ENCODE measurements around a stretch of chr11.

DNA sequence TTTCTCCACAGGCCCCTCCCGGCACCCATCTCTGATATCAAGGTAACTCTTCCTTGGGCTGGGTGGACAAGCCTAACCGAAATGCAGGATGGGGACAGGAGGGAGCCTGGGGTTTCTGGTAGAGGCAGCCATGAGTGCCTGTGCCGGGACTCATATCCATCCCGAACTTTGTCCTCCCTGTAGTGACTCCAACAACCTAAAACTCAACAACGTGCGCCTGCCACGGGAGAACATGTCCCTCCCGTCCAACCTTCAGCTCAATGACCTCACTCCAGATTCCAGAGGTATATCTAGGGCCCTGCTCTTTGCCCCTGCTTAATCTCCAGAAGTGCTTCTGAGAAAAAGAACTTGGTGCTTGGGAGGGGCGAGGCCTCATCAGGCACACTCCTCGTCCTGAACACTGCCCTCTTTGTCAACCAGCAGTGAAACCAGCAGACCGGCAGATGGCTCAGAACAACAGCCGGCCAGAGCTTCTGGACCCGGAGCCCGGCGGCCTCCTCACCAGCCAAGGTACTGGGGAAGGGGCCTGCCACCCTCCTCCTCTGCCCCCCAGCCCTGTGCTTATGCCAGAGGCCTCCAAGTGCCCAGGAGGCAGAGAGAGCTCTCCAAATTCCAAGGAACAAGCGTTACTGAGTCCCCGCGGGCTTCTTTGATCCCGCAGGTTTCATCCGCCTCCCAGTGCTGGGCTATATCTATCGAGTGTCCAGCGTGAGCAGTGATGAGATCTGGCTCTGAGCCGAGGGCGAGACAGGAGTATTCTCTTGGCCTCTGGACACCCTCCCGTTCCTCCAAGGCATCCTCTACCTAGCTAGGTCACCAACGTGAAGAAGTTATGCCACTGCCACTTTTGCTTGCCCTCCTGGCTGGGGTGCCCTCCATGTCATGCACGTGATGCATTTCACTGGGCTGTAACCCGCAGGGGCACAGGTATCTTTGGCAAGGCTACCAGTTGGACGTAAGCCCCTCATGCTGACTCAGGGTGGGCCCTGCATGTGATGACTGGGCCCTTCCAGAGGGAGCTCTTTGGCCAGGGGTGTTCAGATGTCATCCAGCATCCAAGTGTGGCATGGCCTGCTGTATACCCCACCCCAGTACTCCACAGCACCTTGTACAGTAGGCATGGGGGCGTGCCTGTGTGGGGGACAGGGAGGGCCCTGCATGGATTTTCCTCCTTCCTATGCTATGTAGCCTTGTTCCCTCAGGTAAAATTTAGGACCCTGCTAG lies 3.3 kb downstream of the TMEM25 start:
- RRBS: no CpG with 5 or more reads among the region's 30 CpGs

DNA sequence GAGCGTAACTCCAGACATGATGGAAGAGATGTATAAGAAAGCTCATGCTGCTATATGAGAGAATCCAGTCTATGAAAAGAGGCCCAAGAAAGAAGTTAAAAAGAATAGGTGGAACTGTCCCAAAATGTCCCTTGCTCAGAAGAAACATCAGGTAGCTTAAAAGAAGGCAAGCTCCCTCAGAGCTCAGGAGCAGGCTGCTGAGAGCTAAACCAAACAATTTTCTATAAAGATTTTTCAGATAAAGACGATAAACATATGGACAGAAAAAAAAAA lies 4.4 kb downstream of the IFT46 start:
- RRBS: no CpG with 5 or more reads among the region's 2 CpGs

DNA sequence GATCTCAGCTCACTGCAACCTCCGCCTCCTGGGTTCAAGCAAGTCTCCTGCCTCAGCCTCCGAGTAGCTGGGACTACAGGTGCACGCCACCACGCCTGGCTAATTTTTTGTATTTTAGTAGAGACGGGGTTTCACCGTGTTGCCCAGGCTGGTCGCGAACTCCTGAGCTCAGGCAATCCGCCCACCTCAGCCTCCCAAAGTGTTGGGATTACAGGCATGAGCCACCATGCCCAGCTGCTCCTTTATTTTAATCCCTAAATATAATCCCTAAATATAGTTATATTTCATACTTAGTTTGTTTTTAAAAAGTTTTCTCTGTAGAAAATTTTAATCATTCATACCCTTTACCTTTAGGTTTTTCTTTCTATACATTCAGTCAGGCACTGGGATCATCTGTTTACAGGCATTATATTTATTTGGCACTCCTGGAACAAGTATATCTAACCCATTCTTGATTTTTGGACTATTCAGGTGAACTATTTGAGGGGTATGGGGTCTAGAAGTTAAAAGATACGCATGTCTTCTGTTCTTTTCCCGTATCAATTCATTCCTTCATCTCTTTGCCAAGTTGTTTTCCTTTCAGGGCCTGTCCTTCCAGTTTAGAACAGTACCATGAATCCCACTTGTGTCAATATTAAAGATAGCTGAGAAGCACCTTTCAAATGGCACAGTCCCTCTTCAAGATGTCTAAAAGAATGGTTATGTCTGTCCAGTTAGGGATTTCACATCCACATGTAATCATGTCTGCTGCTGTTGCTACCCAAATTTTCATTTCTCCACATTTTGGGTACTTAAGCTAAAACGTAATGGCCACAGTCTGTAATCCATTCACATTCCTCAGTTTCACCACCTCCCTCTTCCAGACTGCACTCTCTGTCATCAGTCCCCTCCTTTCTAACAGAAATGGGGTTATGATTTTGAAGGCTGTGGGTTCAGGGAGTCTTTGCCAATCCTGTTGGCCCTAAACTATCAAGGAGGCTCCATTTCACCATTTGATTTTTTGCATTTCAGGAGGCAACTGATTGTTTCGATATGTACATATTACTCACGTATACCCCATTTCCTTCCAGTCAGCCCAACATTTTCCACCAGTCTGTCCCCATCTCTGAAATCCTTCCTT lies 5.9 kb upstream of the PHLDB1 start:
- RRBS: no CpG with 5 or more reads among the region's 14 CpGs

GRCh38 chr11:118615192-118615876 lies 7.9 kb downstream of the PHLDB1 start:
- RRBS: no CpG with 5 or more reads among the region's 6 CpGs

DNA sequence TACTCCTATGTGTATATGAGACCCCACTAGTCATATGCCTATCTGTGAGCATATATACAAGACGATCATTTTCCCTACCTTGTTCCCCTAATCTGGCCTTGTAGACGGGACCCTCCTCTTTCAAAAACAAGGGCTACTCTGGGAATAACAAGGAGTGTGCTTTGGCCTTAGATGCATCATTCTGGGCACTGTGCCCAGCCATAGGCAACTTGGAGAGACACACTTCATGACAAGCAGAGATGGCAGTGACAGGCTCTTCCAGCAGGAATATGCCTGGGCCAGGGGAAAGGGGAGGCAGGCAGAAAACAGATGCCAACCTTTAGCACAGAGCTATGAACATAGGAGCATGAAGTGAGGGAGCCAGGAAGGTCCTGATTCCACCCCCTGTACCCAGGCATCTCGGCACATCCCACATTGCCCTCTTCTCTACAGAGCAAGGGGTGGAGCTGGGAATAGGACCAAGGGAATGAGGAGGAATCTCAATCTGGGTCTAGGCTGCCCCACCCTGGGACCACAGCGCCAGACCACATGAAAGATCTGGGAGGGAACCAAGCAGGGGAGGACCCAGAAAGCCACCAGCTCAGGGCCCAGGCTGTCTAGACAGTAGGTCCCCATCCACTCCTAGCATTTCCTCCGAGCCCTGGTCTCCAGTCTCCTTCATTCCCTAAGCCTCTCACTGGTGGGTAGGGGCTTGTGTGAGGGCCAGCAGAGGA lies 11.4 kb downstream of the PHLDB1 start:
- RRBS: no CpG with 5 or more reads among the region's 5 CpGs

DNA sequence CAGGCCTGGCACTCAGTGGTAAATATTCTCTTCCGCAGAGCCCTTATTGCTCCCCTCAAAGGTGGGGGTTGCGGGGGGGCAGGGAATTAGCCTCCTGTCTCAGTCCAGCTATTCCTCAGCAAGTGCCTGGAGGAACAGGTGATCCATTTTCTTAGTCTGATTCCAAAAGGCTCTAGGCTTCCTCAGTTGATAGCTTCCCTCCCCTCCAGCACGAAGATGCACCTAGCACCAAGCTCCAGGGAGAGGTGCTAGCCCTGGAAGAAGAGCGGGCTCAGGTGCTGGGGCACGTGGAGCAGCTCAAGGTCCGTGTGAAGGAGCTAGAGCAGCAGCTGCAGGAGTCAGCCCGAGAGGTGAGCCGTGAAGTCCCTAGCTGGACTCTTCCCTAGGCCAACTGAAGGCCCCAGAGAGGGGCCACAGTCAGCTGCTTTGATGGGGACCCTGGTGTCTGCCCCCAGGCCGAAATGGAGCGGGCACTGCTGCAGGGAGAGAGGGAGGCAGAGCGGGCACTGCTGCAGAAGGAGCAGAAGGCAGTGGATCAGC lies 24.4 kb downstream of the PHLDB1 start:
- RRBS: no CpG with 5 or more reads among the region's 11 CpGs

DNA sequence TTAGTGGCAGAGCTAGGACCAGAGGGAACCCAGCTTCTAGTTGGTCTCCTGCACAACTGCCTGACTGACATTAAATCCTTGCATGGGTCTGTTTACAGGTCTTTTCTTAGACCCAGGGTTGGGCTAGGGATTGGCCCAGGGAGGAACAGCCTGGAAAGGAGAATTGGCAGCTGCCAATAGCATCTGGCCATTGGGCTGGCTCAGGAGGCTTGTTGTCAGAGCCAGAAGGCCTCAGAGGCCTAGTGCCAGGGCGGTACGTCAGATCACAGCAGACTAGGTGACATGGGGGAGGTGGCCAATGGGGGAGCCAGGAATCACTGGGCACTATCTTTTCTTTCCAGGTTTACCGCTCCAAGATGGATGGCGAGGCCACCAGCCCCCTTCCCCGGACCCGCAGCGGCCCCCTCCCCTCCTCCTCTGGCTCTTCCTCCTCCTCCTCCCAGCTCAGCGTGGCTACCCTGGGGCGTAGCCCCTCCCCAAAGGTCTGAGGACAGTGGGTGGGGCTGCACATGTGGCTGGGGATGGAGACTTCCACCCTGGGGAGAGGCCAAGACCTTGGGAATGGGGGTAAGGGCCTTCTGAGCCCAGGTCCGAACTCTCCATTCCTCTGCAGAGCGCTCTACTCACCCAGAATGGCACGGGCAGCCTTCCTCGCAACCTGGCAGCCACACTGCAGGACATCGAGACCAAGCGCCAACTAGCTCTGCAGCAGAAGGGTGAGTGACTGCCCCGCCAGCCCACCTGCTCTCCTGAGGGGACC lies 35.8 kb downstream of the TREH start:
- RRBS: no CpG with 5 or more reads among the region's 16 CpGs

DNA sequence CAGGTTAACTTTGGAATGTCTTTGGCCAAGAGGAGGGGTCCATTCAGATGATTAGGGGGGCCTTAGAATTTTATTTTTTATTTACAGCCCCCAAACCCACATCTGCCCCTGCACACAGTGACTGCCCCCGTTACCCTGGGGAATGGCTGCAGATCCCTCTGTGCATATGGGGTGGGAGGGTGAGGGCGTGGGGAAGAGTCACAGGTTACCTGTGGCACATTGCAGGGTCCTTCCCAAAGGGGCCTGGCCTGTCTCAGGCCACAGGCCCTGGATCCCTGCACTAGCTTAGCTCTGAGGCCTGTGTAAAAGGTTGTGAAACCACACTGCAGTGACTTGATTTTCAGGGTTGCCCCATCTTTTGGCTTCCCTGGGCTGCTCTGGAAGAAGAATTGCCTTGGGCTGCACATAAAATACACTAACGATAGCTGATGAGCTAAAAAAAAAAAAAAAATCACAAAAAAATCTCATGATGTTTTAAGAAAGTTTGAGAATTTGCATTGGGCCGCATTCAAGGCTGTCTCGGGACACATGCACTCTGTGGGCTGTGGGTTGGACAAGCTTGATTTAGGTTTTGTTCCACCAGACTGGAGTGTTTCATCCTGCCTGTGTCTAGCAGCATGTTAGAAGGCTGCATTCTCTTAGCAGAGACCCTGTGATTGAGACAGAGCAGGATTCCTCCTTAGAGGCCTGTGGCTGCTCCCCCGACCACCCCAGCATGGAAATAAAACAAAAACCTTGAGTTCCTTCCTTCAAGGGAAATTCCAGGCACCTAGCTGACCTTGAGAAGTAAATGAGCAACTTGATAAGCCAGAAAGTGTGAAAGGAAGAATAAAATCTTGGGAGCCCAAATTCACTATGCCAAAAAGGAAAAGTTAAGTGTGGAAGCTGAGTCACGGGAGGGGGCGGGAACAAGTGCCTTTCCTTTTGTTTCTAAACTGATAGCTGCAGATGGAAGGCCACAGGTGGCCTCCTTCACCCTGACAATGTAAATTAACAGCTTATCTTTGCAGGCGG lies 36.0 kb upstream of the TREH start:
- RRBS: no CpG with 5 or more reads among the region's 9 CpGs

DNA sequence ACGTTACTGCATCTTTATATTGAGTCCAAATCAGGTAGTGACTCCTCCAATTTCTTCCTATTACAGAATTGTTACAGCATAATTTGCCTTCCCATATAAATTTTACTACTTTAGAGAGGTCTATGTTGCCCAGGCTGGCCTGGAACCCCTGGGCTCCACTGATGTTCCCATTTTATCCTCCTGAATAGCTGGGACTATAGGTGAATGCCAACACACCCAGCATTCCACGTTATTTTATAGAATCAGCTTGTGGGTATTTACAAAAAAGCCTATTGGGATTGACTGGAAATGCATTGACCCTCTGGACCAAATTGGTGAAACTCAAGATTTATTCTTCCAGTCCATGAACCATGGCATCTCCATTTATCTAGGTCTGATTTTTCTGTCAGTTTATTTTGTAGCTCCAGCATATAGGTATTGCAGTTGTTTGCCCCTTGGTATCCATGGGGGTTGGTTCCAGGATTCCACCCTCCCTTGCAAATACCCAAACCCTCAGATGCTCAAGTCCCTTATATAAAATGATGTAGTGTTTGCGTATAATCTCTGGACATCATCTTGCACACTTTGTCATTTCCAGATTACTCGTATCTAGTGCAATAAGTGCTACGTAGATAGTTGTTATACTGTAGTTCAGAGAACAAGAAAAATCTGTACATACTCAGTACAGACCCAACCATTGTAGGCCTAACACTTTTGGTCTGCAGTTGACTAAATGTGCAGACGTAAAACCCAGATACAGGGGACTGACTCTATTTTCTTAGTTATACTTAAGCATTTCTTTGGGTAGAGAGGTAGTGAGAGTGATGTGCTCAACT lies 44.2 kb downstream of the DDX6 start:
- RRBS: no CpG with 5 or more reads among the region's 6 CpGs

DNA sequence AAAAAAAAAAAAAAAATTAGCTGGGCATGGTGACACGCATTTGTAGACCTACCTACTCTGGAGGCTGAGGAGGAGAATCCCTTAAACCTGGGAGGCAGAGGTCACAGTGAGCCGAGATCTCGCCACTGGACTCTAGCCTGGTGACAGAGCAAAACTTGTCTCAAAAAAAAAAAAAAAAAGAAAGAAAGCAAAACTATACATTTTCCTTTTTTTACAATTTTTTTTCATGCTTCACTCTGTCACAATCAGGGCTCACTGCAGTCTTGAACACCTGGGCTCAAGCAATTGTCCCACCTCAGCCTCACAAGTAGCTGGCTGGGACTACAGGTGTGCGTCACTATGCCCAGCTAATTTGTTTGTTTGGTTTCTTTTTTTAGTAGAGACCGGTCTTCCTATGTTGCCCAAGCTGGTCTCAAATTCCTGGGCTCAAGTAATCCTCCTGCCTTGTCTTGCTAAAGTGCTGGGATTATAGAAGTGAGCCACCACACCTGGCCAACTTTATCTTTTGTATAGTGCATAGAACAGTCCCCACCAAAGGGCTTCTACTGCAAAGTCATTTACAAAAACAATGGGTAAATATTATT lies 15.1 kb upstream of the CXCR5 start:
- RRBS: no CpG with 5 or more reads among the region's 5 CpGs

GRCh38 chr11:118890339-118890606 lies 6.6 kb downstream of the CXCR5 start:
- RRBS: no CpG with 5 or more reads among the region's 4 CpGs

DNA sequence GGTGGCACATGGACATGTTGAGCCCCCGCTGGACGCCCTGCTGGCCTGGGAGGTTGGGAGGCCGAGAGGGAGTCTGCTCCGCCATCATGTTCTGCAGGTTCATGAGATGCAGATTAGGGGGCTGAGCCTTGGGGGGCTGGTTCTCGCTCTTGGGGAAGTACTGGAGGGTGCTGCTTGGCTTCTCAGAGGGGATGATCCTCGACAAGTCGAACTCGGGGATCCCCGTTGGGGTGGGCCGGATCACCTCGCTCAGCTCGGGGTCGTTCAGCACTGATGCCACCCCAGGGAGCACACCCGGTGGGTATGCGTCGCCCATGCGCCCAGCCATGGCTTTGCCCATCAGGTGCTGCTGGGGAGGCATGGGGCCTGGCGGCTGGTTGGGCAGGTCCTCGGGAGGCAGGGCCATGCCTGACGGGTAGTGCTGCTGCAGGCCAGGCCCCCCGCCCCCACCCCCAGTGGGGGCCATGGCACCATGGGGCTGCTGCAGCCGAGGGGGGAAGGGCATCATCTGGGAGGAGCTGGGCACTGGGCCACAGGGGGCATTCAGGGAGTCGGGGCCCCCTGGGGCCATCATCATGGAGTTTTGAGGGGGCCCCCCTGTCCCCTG lies 15.1 kb downstream of the CXCR5 start:
- RRBS: 86% methylated on average over 5 of the region's 23 CpGs

GRCh38 chr11:118900380-118901059 lies 16.8 kb downstream of the CXCR5 start:
- RRBS: 96% methylated on average over 6 of the region's 22 CpGs

DNA sequence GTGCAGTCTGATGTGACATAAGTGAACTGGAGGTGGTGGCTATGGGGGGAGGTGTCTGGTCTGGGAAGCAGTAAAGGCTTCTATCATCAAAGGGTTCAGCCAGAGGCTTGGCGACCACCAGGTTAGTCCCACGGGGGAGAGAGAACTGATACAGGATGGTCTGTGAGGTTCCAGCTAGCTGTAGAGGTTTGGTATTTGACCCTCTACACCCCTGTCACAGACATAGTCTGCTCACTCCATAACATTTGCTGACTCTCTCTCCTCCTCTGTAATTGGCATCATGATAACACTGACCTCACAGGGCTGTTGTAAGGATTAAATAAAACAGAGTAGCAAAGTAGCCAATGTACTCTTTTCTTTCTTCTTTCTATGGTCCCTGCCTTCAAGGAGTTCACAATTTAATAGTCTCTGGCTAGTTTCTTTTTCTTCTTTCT lies 19.5 kb downstream of the BCL9L start:
- RRBS: no CpG with 5 or more reads among the region's 2 CpGs

GRCh38 chr11:118908334-118908979 lies 17.3 kb downstream of the BCL9L start:
- RRBS: no CpG with 5 or more reads among the region's 12 CpGs

DNA sequence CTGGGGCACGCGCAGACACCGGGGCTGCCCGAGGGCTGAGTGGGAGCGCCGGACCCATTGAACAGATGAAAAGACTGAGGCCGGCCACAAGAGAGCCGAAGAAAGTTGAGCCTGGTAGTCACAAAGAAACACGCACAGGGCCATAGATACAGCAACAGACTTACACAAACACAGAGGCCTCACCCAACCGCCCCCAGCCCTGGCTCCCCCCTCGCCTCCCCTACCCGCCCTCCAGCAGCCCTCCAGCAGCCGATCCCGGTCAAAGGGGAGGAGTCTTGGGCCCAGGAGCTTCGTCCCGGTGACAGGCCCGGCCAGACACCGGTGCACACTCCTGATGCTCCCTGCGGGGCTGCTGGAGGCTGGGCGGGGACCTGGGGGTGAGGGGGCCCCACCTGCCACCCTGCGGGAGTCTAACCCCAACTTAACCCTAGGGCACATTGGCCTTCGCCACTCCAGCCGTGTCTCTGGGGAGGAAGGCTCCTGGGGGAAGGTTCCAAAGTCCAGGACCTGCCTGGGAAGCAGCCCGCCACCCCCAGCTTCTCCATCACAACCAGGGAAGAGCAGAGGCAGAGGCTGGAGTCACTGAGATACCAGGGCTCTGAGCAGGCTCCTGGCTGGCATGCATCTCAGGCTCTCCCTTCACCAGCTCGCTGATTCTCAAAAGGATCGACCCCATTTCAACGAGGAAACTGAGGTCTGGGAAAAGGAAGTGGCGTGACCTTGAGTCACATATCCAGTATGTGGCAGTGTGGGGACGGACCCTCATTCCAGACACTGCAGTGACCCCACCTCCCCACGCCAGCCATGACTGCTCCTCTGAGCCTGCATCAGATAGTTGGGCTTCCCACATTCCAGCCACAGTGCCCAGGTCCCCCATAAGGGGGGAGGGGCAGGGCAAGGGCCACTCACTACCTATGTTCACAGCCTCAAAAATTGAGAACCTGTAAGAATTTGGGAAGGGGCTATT lies 14.5 kb downstream of the BCL9L start:
- RRBS: 4% methylated on average over 3 of the region's 30 CpGs

DNA sequence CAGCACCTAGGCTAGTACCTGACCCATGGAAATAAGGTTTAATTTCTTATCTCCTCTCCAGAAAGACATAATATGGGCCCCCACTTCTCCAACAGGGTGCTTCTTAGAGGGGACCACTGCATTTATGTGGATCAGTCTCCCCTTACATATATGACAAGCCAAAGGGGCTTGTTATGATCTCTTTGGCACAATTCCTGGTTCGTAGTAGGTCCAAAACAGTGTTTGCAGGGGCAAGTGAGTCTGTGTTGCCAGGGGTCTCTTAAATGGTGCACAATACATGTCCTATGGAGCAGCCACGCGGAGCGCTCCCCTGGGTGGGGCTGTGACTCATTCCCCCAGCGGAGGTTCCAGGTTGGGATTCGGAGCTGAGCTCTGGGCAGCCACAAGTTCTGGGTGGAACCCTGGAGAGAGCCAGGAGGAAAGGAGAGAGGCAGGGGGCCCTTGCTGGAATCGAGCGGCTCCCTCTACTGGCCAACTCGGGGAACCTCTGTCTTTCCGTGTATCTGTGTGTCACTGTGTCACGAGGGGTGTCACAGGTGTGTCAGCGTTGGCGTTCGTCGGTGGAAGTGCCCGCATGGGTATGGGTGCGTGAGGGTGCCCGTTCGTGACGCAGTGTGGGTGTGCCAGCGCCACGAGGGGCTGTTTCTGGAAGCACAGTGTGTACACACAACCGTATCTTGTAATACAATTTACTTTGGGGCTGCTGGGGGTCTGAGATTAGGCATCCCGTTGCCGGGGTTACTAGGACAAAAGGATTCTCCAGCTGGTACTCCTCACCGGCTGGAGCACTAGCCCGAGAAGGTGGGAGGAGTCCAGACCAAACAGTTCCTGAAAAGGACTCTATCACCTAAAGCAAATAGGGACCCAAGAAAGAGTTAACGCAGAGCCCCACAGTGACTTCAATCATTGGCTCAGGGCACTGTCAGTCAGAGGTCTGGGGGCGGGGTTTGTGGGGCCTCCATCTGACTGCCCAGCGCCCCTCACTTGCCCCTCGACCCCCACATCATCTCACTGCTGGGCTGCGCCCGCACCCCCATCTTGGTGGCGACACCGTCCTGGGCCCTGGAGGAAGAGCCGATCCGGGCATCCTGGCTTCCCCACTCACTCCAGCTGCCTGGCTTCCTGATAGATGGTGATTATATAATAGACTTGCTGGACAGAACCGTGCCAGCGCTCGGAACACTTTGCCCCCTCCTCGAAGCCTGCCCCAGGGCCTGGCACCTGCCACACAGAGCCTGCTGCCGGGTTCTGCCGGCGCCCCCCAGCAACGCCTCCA lies 2.5 kb upstream of the BCL9L start:
- RRBS: no CpG with 5 or more reads among the region's 45 CpGs

DNA sequence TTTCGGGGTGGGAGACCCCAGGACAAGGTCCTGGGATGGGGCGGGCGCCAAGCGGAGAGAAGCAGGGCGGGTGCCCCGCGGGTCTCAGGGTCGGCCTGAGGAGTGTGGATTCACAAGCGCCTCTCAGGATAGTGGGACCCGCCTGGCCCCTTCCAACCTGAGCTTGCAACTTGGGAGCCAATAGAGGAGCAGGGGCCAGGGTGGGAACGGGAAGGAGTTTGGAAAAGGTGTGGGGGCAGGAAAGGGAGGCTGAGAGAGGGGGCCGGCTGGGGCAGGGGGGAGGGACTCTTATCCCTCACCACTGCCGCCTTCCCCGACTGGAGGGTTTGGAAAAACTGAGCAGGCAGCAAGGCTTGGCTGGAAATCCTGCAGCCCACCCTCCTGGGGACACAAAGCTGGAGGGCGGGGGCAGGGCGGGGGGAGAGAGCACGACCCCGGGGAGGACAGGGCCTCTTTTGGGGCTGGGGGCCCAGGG lies 3.3 kb upstream of the BCL9L start:
- RRBS: no CpG with 5 or more reads among the region's 18 CpGs

GRCh38 chr11:118980247-118980733 lies 8.7 kb downstream of the FOXR1 start:
- RRBS: no CpG with 5 or more reads among the region's 18 CpGs

GRCh38 chr11:119021254-119022392 lies 3.1 kb downstream of the TRAPPC4 start:
- RRBS: no CpG with 5 or more reads among the region's 20 CpGs